ENCODE data around the gene INS.

- PRO-cap, result no peak
- CAGE, long polyA plus RNA, result no peak
These were observed 1.2 kb downstream of the DUSP8 start for GRCh38 chr11:1570756-1571368.

- PRO-cap, result no peak
- CAGE, long polyA plus RNA, result no peak
These were observed 23.4 kb downstream of the KRTAP5-5 start for GRCh38 chr11:1652690-1653606.

DNA sequence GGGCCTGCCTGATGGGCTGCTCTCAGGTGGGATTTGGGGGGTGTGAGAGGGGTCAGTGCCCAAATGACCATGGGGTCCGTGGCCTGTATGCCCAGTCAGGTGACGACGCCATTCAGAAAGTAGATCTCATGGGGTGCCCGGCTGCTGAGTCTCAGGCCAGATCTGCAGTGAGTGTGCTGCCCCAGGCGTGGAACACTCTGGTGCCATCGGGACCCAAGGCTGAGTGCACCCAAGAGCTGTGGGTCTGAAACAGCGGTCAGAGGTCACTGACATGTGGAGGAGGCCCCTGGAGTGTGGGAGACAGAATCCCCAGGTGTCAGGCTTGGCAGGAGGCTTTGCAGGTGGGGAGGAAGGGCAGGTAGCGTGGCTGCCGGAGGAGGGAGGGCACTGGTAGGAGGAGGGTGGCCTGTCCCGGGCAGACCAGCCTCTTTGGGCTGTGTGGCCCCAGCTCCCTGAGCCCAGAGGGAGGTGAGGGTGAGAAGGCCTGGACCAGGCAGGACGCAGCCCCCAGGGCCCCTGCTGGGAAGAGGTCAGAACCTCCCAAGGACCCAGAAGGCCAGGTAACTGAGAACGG, 31.7 kb upstream of the KRTAP5-6 start:
- PRO-cap, result no peak
- CAGE, long polyA plus RNA, result no peak

- PRO-cap, result no peak
- CAGE, long polyA plus RNA, result no peak
These were observed 13.9 kb upstream of the KRTAP5-6 start for GRCh38 chr11:1682942-1683655.

- PRO-cap, result no peak
- CAGE, long polyA plus RNA, result no peak
These were observed 11.5 kb upstream of the KRTAP5-6 start for GRCh38 chr11:1685590-1685737.

GRCh38 chr11:1688567-1689042, 8.4 kb upstream of the KRTAP5-6 start:
- PRO-cap, result no peak
- CAGE, long polyA plus RNA, result no peak

DNA sequence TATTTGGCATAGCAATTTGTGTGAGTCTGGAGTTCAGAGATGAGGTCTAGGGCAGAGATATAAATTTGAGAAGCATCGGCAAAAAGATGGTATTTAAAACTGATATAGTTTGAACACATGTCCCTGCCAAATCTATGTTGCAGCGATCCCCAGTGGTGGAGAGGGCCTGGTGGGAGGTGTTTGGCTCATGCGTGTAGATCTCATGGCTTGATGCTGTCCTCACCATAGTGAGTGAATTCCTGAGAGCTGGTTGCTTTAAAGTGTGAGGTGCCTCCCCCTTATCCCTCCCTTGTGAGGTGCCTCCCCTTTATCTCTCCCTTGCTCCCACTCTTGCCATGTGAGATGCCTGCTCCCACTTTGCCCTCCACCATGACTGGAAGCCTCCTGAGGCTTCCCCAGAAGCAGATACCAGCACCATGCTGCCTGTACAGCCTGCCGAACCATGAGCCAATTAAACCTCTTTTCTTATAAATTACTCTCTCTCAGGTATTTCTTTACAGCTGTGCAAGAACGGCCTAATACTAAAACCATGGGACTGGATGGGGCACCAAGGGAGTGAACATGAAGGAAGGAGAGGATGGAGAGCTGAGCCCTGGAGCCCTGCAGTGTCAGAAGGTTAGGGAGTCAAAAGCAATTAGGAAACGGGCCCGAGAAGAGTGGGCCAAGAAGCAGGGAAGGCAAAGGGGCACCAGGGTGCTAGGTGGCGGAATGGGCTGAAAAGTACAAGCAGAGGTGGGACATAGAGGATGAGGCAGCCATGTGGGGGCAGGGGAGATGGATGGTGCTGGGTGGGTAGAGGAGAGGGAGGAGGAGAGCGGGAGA, 9.5 kb downstream of the IFITM10 start:
- PRO-cap, result no peak
- CAGE, long polyA plus RNA, result no peak

DNA sequence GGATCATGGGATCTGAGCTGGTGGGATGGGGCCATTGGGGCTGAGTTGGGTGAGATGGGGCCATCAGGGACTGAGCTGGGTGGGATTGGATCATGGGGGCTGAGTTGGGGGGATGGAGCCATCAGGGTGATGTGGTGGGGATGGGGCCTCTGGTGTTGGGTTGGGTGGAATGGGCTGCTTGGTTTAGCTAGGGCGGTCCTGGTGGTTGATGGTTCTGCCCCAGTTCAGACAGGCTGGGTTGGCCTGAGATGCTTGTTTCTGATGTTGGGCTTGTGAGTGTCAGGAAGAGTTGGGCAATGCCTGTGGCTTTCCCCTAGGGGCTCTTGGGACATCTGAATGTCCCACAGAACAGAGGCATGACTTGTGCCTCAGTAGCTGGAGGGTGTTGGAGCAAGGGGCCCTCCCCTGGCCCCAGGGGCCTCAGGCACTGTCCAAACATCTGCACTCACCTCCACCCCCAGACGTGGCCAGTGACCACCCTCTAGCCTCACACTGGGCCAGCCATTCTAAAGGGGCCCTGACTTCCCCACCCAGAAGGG, 14.0 kb upstream of the CTSD start:
- PRO-cap, result no peak
- CAGE, long polyA plus RNA, result no peak

DNA sequence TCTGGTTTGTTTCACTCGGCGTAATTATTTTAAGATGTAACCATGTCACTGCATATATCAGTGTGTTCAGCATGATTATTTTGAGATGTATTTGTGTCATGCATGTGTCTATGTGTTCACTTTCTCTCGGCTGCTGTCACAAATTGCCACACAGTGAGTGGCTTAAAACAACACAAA, 22.5 kb upstream of the CTSD start:
- PRO-cap, result no peak
- CAGE, long polyA plus RNA, result no peak

DNA sequence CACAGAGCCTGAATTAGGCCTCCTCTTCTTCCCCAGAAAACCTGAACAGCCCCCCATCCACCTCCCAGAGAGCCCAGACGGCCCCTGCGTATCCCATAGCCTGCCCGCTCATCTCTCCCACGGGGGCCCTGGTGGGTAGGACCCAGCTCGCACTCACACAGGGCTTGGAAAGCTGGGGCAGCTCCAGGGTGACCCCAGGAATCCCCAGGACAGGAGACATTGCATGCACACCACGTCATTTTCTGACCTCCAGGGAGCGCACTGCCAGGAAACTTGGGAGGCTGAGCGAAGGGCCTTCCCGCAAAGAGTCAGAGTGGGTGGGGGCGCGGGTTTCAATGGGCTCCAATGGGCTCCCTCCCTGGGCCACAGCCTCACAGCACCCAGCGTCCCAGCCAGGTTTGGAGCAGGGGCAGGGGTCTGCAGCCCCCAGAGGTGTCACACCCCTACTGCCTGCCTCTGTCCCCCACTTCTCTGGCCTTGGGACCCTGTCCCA, 8.2 kb upstream of the SYT8 start:
- PRO-cap, result no peak
- CAGE, long polyA plus RNA, result no peak

DNA sequence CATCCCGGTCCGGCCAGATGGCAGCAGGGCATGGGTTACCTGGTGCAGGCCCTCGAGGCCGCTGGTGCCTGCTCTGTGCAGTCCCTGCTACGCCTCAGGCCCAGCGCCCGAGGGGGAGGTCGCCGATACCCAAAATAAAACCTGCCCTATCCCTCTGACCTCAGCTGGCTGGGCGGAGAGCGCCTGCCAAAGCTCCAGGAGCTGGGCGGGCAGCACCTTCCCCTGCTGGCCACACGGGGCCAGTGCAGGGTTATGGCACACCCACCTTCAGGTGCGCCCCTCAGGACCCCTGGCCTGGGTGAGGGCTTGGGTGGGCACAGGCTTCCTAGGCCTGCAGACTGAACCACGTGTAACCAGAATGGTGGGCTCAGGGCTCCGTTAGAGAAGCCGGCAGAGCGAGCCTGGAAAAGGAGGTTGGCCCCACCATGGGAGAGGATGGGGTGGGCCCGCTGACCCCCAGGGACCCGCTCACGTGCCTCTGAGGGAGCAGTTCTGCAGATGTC, 1.9 kb upstream of the TNNT3 start:
- PRO-cap, result no peak
- CAGE, long polyA plus RNA, result no peak

GRCh38 chr11:1938988-1939535, 8.1 kb upstream of the MRPL23 start:
- PRO-cap, result no peak
- CAGE, long polyA plus RNA, result no peak

GRCh38 chr11:1967914-1968275, 20.8 kb downstream of the MRPL23 start:
- PRO-cap, result no peak
- CAGE, long polyA plus RNA, result no peak

DNA sequence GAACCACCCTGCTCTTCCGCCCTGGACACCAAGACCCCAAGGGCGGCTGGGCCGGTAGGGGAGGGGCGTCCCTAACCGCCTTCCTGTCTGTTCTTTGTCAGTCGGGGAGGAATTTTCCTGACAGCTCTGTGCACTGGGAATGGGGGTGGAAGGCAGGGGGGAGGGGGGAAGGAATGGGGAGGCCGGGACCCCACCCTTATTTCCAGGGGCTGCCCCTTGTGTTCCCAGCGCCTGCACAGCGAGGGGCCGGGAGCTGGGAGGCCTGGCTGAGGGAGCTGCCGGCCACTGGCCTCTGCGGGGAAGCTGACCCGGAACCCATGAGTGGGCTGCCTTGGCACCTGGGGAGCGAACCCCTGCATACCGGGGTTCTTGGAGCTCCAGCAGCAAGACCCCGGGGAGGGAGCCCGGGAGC, 46.9 kb downstream of the MRPL23 start:
- PRO-cap, result no peak
- CAGE, long polyA plus RNA, result no peak

DNA sequence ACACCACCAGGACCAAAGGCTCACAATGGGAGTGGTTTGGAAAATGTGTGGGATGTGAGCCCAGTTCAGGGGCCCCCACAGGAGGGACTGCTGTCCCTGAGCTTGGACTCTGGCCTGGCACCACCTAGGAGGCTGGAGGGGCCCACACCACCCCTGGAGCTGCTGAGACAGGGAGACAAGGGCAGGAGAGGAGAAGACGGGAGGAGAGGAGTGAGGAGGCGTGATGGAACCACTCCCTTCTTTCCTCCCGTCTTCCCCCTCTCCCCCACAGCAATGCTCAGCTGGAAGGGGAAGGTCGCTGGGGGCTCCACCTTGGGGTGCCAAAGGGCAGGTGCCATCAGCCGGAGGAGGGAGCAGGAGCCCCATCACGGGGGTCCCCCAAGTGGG, 5.2 kb downstream of the IGF2 start:
- PRO-cap, result no peak
- CAGE, long polyA plus RNA, result no peak

DNA sequence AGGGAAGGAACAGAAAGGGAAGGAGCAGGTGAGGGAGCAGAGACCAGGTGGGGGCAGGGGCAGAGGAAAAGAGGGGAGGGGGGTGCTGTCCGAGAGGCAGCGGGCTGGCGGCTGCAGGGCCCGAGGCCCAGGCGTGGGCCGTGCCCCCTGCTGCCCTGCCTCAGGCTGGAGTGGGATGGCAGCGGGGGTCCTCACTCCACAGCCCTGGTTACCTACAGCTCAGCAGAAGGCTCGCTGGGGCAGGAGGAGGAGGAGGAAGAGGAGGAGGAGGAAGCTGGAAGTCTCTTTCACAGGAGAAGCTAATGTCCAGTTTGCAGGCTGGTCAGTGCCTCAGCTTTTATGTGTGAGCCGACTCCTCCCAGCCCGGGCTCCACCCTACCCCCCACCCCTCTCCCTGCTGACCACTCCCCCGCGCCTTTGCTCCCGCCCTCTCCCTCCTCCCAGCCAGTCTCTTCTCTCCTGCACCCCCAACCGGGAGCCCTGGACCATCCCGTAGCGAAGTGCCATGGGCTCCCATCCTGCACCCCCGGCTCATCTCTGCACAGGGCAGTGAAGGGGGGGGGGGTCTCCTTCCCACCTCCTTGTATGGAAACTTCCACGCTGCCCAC, 2.1 kb downstream of the IGF2 start:
- PRO-cap, result no peak
- CAGE, long polyA plus RNA, result no peak

DNA sequence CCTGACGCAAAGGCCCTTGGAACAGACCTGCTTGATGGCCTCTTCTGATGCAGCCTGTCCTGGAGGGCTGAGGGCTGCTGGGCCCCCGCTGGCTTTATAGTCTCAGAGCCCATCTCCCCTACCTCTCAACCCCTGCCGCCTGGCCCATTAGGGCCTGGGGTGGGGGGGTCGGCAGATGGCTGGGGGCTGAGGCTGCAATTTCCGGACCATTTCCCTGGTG, at the start of gene INS:
INS (minus strand) TSS at position 69 of the 220 bp plus-strand sequence.
- PRO-cap, result no peak
- CAGE, long polyA plus RNA, result no peak

DNA sequence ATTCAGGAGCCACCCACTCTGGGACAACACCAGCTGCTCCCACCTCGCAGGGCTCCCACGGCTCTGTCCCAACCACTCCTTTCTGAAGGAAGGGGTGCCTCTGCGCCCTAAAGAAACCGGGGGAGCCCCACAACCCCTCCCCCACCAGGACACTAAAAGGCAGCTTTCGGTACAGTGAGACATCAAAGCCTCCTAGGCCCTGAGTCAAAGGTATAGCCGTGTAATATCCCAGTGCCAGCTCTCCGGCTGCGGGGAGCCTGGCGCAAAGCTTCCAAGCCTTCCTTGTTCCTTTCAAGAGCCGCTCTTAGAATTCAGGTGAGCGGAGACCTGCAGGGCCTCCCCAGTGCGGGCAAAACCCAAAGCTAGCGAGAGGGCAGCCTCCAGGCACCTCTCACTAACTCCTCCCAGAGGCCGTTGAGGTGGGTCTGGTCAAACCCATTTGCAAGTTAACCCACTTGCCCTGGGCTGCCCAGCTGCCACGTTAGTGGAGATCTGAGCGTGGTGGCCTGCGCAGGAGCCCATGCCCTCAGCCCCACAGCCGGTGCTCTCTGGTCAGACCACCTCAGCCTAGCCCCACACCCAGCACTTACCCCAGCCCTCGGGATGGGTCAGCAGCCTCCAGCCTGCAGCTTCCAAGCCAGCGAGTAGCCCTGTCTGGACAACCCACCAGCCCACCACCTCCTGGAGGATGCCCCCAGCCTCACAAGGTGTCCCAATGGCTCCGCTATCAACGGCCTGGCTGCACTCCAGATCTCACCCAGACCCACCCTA, 2.6 kb downstream of the ASCL2 start:
- PRO-cap, result no peak
- CAGE, long polyA plus RNA, result no peak

DNA sequence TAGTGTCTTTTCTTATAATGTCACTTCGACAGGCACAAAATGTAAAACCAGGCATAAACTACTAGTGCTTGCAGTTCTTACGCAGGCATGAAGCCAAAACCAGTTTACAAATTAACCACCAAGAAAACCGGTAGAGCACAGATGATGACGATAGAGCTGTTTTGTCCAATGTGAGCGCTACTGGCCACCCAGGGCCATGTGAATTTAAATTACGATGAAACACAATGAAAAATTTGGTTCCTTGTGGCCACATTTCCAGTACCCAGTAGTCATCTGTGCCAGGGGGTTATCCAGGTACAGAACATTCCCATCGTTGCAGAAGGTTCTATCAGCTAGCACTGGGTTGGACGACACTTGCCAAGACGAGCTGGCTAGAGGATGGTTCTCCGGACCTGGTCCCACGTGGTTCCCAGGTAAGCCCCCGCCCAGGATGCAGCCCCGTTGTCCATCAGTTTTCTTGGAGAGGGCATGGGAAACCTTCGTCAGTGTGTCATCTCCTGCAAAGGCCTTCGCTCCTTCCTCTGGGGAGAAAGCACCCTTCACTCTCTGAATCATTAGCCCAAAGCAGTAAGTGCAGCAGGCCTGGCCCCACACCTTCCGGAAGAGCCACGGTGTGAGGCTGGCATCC, 1.1 kb upstream of the CD81 start:
- PRO-cap, result no peak
- CAGE, long polyA plus RNA, result no peak

DNA sequence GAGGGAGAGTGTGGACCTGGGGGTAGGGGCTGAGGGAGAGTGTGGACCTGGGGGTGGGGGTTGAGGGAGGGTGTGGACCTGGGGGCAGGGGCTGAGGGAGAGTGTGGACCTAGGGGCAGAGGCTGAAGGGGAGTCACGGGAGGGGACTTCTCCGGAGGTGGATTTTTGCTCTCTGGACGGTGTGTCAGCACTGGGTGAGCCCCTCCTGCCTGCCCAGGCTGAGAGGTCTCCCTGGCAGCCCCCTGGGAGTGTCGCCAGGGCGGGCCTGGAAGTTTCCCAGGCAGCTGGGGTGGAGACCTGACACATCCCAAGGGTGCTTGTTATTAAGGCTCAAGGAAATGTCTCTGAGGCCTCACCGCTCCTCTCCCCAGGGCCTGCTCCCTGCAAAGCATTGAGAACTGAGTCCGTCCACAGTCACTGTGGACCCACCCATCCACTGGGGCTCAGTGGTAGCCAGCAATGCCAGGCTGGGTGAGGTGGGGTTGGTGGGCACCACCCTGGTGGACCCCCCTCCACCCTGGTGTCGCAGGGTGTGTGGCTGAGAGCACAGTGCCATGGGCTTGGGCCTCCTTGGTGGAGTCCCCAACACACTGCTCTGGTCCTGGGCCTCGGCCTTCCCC, 2.4 kb downstream of the CD81 start:
- PRO-cap, result no peak
- CAGE, long polyA plus RNA, result no peak